Skeletal muscle cell (primary cell): ENCODE results near the genes CHL1, CNTN4 and SUMF1.

DNA sequence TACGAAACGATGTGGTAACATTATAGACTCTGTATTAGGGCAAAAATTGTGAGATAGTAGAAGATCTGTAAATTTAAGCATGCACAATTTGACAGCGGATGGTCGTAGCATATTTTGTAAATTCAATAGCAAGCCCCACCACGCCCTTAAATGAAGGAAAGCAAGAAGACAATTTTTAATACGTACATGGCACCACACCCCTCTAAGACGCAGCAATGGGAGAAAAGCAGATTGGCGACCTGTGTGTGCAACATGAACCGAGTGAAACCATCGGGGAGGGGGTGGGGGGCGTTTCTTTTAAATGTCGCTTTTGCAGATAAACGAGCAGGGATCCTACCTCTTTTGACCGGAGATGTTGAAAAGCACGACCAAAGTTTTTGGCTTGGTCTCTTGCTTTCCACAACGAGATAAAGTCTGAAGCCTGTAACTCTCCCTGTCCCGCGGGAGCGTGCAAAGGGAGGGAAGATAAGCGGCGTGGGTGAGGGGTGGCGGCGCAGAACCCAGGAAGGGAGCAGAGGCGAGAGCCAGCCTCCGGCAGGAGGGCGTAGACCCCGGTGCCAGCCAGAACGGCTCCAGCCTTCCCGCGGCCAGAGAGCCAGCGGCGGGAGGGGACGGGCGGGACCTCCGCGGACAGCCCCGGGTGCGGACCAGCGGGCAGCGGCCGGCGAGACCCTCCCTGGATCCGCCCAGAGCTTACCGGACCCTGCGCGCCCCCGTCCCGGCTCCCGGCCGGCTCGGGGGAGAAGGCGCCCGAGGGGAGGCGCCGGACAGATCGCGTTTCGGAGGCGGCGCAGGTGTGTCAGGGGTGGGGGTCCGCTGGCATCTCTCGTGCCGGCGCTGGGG, at the start of gene CHL1:
CHL1 (plus strand) TSS at position 494 of the 843 bp plus-strand sequence.
- RRBS = 2% methylated on average over 22 of the region's 64 CpGs

GRCh38 chr3:2098338-2099038, at the start of gene CNTN4:
Gene CNTN4 (plus strand): TSS chr3:2098866.
- RRBS = 2% methylated on average over 16 of the region's 93 CpGs

- RRBS = no CpG with 5 or more reads among the region's 1 CpG
Observed at GRCh38 chr3:2861190-2861482, 249.0 kb downstream of the IL5RA start.

- RRBS = no CpG with 5 or more reads among the region's 5 CpGs
Observed at GRCh38 chr3:3110864-3111394, 755 bp upstream of the IL5RA start.

DNA sequence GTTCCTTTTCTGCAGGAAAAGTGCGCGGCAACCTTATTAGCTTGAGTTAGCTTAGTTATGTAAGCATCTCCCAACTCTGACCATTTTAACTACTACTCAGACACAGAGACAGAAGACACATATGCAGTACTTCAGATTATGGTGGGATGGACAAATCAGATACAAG, 16.9 kb downstream of the CRBN start:
- RRBS = no CpG with 5 or more reads among the region's 2 CpGs

DNA sequence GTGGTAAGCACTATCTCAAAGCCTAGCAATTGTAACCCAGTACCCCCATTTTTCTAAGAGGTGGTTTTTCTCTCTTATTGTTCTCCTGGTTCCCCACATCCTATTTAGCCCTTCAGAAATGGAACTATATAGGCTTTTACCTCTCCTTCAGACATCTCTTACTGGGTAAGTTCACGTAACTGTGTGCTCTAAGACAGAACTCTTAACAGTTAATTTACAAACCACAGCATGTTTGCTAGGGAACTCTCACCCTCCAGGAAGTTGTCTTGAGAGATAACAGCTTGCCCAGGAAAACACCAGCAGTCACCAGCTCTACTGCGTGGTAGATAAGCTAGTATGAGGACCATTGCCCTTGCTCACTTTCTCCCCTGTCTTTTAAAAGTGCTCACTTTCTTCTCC, 12.4 kb upstream of the CRBN start:
- RRBS = no CpG with 5 or more reads among the region's 2 CpGs

GRCh38 chr3:4466672-4467638, at the start of gene SUMF1:
Gene SUMF1 (minus strand): TSS chr3:4467269.
- RRBS = no CpG with 5 or more reads among the region's 51 CpGs

DNA sequence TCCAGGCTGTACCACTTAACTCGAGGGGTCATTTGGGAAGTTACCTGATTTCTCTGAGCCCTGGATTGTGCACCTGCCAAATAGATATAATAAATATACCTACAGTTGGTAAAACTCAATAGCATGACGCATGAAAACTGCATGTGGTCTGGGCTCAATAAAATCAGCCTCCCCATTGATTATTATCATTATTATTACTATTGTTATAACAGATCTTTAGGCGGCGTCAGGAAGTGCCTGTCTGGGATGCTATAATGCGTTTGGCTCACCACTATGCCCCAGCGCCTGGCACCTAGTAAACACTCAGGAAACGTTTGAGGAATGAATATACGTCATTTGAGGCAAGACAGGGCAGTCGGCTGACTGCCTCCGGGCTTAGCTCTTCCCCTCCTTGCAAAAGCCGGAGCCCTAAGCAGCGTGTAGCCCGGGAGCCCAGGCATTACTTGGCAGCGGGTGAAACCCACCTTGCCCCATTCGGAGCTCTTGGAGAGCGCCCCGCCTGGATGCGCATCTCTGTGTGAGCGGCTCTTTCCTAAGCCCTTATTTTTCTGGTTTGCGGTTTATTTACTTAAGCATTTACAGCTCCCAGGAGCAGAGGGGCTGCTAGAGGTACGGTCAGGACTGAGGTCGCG, 1.0 kb upstream of the ITPR1 start:
- RRBS = no CpG with 5 or more reads among the region's 23 CpGs

GRCh38 chr3:4581939-4582454, 88.8 kb downstream of the ITPR1 start:
- RRBS = no CpG with 5 or more reads among the region's 11 CpGs

- RRBS = no CpG with 5 or more reads among the region's 3 CpGs
Observed at GRCh38 chr3:4582632-4583015, 89.5 kb downstream of the ITPR1 start.

GRCh38 chr3:4720017-4721193, 227.3 kb downstream of the ITPR1 start:
- RRBS = no CpG with 5 or more reads among the region's 16 CpGs

- RRBS = no CpG with 5 or more reads among the region's 8 CpGs
Observed at GRCh38 chr3:4750032-4750700, 229.1 kb upstream of the BHLHE40 start.

DNA sequence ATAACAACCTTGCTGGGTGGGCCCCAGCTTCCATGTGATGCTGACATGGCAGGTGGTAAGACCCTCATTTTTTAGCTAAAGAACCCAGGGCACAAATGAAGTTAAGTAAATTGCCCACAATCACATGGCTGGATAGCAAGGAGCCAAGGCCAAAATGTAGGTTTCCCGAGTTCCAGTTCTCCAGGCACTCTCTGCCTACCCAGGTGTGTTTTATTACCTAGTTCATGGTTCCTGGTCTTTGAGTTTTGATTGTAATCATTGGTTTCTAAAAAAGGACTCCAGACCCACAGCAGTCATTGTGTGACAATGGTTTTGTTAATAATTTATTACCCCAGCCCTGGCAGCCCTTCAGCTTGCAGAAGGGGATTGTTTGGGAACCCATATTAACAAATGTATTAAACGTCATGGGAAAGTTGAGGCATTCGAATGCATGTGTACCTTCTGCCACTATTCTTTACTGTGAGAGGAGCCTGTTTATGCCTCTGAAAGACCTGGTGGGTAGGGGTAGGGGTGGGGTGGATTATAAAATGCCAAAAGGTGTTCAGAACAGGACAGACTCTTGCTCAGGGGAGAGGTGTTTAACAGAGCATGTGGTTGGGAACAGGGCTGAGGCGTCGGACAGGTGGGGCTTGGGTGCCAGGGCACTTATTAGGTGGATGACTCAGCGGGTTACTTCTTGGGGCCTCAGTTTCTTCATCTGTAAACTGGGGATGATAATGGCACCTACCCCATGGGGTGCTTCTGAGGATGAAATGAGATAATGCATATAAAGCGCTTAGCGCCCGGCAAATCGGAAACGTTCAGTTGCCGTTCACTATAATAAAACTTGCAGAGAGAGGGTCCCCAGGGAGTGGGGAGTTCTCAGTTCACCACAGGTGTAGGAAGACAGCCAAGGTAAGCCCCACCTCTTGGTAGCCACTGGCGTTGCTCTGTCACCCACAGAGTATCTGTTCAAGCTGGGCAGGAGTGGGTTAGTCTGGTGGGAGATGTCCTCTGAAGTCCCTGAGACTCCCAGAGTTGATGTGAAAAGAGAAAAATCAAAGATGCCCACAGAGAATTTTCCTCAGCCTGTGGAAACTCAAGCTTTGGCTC, 221.9 kb upstream of the BHLHE40 start:
- RRBS = no CpG with 5 or more reads among the region's 13 CpGs

GRCh38 chr3:4772151-4772663, 207.0 kb upstream of the BHLHE40 start:
- RRBS = no CpG with 5 or more reads among the region's 3 CpGs

DNA sequence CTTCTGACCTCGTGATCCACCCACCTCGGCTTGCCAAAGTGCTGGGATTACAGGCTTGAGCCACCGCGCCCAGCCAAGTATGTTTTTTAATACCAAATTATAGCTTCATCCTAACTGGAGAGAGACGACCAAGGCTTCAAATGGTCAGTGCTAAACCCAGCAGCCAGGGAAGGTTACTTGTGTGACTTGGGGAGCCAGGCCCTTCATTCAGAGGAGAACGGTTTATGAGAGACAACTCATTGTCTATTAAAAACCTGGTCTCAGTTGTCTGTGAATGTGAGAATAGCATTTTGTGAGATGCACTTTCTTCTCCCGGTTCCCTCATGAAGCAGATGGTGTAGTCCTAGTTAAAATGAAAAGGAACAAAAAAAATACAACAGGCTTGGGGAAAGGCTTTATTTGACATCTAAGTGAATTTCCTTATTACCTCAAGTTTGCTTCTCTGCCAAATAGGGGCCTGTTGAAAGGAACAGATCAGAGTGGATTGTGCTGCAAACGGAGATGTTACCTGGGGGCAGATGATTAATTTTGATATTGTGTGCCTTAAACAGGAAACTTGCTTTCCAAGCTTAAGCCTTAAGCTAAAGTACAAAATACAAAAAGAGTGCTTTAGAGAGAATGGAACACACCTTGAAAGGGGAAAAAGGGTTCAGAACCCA, 202.8 kb upstream of the BHLHE40 start:
- RRBS = no CpG with 5 or more reads among the region's 8 CpGs

GRCh38 chr3:4825520-4826666, 153.3 kb upstream of the BHLHE40 start:
- RRBS = no CpG with 5 or more reads among the region's 21 CpGs

GRCh38 chr3:4980058-4981158, 1.2 kb downstream of the BHLHE40 start:
- RRBS = no CpG with 5 or more reads among the region's 42 CpGs

DNA sequence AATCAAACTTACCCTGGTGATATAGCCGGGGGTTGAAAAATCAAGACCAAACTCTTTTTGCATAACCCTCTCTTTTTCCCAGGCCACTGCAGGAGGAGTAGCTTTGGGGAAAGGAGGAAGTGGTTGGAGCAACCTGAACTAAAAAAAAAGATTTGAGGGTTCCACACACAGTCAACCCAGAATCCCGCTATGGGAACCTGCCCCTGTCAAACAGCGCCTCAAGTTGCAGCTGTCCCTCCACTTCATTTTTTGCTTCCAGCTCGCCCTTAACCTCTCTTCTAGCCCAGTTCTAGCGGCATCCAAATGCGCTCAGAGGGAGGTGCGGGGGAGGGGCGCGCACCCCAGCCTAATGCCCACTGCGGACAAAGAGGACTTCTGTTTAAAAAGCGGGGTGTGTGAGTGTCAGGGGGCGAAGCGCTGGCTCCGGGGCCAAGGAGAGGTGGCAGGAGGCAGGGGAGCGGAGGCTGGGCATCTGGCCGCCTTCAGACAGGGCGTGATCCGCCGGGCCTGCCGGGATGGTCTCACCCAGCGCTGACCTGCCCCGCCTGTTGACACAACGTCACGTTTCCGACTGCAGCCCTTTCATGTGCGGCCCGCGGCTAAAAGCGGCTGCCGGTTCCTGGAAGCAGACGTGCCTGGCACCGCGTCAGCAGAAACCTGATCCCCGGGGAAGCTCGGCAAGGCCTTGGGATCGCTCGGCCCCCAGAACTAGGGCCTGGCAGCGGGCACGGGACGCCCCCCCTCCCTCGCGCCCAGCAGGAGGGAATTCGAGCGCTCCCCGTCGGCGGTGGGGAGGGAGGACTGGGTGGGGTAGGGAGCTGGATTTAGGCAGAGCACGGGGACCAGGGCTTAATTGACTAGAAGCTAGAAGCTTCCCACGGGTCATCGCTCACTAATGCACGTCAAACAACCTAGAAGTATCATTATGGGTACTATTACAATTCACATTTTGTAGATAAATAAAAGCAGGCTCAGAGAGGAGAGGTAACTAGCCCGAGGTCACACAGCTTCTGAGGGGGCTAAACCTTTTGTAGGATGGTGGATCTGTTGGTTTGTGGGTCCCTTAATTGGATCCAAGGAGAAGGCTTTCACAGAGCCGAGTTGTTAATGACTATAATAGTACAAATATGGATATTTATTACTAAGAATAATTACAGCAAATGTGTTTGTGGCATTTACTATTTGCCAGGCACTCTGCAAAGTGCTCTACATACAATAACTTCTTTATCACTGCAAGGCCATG, 7.6 kb downstream of the BHLHE40 start:
- RRBS = under 1% methylated on average over 11 of the region's 53 CpGs

DNA sequence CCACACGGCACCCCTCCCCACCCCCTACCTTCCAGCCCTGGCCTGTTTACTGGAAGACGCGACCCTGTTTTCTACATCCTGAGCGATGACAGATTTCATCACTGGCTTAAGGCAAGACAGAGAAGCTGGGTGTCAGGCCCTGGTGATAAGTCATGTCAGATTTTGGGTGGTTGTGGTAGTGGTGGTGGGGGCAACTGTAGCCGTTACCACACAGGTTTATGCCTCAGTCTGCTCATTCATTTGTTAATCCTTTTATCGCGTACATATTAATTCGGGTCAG, 23.3 kb downstream of the BHLHE40 start:
- RRBS = no CpG with 5 or more reads among the region's 8 CpGs

GRCh38 chr3:5177804-5179080, 9.3 kb upstream of the EDEM1 start:
- RRBS = no CpG with 5 or more reads among the region's 9 CpGs